Neural cell (in vitro differentiated cells): ENCODE measurements around a stretch of chr5.

GRCh38 chr5:142542965-142543464 is 142.9 kb downstream of the FGF1 start:
- RAMPAGE, long total RNA = no peak

GRCh38 chr5:142611089-142611288 is 74.9 kb downstream of the FGF1 start:
- RAMPAGE, long total RNA = no peak

DNA sequence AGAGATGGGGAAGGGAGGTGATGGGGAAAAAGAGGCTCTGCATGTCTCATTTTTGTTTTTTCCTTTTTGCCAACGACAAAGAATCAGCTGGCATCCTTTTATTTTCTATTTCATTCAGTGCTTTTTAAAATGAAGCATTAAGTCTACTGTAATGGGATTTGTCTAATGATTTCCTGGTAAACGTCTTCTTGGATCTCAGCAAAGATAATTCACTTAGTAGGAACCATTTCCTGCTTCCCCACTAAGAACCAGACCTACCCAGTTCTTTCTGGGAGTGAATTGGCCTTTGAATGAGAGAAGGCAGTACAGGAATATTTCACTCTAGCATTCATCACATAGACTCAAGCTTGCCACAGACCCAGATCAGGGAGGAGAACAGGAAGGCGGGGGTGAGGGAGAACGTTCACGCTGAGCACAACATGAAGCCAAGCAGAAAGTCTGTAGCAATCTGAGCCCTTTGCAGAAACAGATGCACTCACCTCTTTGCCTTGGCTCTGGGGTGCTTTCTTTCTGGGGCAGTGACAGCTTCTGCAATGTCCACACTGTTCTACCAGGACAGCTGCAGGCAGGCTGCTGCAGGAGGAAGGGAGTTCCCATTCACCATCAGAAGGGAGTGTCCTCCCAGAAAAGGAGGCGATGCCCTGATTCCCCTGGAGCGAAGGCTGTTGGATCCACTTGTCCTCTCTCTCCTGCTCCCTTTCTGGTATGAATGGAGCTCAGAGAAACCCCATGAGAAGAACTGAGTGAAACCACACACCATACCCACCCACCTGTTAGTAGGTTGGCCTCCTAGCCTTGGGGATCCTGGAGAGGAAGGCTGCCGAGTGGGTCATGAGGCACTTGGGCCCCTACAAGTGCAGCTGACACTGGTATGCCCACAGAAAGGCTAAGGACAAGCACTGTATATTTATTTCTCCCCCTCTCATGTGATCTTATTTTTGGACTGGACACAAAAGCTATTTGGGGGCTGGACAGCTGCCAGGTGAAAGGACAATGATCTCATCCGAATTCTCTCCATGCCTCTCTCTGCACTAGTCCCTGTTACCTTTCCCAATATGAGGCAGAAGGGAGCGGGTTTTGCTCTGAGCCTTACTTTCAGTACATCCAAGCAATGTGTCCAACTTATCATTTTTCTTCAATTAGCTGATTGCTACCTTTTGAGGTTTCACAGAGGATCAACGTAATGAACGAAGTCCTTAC is 11.7 kb upstream of the FGF1 start:
- RAMPAGE, long total RNA = no peak

DNA sequence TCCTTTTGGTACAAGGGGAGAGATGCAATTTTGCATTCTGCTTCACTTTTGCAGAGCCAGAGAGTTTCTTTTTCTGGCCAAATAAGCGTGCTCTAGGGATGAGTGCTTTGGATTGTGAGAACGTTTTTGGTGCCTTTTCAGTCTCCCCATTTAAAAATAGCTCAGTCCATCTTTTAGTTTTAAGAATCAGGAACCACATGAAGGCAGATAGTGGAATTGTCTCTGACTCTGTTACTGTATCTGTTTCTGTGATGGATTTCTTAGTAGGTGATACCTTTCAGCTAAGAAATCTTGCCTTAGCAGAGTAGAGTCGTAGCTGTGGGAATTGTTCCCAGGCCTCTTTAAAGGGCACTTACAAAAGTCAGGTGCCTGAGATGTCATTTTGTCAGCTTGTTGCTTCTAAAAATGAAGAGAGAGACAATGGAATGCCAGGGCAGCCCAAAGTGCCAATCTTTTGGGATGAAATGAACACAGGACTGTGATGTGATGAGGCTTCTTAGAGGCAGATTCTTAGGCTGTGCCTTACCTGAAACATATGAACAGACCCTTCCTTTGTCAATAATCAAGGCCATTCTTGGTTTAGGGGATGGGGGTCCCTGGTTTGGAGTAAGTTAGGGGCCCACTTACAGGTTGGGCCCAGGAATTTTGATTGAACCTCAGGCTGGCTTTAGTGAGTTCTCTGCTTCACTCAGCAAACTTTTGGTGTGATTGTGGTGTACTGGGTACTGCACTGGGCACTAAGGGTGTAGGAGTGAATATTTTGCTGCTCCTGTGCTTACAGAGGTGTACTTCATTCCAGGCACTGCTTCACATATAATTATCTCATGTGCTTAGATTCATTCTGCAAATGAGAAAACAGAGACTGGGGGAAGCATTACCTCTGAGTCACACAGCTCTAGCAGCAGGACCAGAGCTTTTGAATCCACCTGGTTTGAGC is 1.9 kb downstream of the ARHGAP26 start:
- RAMPAGE, long total RNA = no peak

- RAMPAGE, long total RNA = no peak
Measured at GRCh38 chr5:142783268-142784328, 13.4 kb downstream of the ARHGAP26 start.

- RAMPAGE, long total RNA = no peak
Measured at GRCh38 chr5:142798105-142799106, 28.2 kb downstream of the ARHGAP26 start.

- RAMPAGE, long total RNA = no peak
Measured at GRCh38 chr5:142803380-142804306, 33.5 kb downstream of the ARHGAP26 start.

DNA sequence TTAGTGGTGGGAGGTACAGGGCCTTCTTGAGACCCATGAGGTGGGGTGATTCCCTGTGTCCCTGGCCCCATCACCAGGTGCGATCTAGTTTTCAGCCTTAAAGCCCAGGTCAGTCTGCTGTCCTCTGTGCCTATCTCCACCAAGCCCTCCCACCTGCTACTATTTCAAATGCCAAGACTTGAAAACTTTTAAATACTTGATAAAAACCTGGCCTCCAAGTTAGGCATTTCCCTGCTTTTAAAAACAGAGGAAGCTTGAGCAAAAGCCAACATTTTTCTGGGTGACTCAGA is 56.4 kb downstream of the ARHGAP26 start:
- RAMPAGE, long total RNA = no peak

DNA sequence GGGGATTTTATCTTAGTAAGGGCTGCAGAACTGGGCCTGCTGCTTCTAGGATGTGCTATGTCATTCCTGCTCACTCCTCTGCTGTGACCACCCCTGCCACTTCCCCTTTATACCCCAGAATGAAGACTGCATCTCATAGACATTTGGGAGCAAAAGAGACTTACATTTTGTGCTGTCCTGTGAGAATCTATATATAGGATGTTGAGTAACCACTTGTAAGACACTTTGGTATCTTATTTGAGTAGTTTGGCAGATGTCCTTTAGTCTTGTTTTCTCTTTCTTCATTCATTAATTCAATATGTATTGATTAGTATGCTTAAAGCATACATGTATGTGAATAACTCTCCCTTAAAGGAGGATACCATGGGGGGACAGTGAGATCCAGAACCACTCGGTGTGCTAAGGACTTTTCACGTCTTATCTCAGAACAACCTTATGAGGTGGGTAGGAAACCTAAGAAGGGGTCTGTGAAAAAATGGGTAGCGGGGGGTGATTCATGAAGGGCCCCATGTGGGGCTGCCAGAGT is 76.4 kb downstream of the ARHGAP26 start:
- RAMPAGE, long total RNA = no peak

DNA sequence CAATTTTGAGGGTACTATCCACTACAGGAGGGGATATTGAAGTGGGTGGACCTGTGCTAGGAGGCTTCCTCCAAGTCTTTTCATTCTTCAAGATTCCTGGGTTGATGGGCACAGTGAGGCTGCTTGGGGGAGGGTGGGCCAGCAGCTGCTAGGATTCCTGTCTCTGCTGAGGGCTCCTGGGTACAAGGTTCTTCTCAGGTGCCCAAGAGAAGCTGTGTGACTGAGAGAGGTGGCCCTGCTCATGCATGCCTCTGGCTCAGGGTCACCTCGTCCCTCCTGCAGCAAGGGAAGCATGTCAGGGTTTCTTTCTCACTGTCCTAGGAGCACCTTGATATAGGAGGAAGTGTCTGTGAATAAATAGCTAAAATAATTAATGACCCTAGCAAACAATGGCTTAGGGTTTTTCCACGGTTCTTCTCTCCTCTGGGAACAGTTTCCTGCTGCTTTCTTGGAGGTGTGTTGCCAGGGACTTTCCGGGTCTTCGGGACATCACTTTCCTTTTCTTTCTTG is 87.1 kb downstream of the ARHGAP26 start:
- RAMPAGE, long total RNA = no peak

DNA sequence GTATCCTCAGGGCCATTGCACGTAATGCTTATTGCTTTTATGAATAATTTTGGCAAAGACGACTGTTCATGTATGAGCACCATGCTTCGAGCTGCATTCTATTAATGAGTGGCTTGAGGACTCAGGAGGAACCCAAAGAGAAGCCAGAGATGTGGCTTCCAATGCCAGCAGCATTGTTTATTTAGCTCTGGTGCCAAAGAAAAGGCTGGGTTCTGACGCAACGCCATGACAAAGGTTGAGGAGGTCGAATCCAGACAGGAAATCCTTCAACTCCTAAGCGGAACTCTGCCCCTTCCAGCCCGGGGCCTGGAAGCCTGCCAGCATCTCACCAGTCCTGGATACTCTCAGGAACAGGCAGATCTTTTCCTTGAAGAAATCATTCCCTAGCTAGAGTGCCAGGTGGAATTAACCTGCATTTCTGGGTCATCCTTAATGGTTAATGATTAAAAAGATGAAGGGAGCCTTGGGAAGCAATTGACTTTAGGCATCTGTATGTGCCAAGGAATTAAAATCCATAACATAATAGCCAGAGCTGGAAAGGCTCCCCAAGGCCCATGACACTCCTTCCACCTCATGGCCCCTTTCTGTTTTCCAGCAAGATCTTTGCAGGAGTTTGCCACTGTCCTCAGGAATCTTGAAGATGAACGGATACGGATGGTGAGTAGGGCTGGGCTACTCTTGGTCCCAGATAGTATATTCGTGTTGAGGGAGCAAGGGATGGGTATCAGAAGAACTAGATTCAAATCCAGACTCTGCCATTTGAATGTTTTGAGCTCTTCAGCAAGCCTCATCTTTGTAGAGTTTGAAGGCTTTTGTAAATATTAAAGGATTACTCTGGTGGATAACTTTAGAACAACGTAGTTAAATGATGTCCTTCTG is 104.6 kb downstream of the ARHGAP26 start:
- RAMPAGE, long total RNA = no peak

- RAMPAGE, long total RNA = no peak
Measured at GRCh38 chr5:142958499-142959134, 188.4 kb downstream of the ARHGAP26 start.

GRCh38 chr5:143025390-143025860 is 255.2 kb downstream of the ARHGAP26 start:
- RAMPAGE, long total RNA = no peak

- RAMPAGE, long total RNA = no peak
Measured at GRCh38 chr5:143030618-143031474, 260.7 kb downstream of the ARHGAP26 start.

DNA sequence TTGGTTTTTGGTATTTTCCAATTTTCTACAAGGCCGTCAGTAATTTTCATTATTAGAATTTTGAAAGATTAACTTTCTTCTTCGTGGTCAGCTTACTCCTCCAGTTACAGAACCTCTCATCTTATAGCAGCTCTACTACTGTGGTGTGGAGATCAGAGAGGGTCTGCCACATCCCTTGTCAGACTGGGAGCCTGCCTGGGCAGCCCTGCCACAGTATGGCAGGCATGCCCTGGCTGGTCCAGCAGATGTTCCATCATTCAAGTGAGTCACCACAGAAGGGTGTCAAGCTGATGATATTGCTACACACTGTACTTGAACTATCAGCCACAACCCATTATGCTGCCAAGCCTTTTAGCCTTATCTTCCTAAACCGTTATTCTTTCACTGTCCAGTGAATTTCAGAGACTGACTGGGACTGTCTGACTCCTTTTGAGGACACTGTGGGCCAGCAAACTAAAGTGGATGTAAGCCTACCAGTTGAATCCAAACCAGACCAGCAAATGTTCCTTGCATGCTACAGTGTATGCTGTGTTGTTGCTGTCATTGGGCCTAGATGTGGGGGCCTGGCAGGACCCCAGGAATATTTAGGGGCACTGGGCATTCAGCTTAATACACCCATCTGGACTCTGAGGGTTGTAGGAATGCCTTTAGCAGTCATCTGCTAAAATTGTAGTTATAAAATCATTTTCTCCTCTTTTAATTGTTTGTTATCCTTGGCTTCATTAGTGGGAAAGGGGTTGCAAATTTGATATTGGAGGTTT is 202.6 kb downstream of the NR3C1 start:
- RAMPAGE, long total RNA = no peak

DNA sequence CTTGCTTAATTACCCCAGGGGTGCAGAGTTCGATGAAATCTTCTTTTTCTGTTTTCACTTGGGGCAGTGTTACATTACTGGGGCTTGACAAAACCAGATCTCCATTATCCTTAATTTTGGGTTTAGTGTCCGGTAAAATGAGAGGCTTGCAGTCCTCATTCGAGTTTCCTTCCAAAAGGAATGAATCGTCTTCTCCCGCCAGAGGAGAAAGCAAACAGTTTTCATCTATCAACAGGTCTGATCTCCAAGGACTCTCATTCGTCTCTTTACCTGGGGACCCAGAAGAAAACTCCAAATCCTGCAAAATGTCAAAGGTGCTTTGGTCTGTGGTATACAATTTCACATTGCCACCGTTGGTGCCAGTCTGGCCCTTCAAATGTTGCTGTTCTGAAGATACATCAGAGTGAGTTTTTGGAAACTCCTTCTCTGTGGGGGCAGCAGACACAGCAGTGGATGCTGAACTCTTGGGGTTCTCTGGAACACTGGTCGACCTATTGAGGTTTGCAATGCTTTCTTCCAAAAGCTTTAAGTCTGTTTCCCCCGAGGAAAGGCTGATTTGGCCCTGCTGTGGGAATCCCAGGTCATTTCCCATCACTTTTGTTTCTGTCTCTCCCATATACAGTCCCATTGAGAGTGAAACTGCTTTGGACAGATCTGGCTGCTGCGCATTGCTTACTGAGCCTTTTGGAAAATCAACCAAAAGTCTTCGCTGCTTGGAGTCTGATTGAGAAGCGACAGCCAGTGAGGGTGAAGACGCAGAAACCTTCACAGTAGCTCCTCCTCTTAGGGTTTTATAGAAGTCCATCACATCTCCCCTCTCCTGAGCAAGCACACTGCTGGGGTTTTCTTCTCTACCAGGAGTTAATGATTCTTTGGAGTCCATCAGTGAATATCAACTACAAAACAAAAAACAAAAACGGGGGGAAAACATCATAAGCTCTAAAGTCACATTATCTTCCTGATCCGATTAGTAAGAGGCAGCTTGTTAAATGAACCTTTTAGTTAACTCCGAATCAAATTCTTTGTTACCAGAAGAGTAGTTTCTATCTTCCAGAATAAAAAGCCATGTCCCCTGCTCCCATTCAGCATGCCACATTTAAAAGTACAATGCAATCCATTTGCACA is 3.2 kb downstream of the NR3C1 start:
- RAMPAGE, long total RNA = no peak

- RAMPAGE, long total RNA = no peak
Measured at GRCh38 chr5:143635044-143635626, 176.8 kb upstream of the HMHB1 start.

GRCh38 chr5:143659756-143660115 is 152.2 kb upstream of the HMHB1 start:
- RAMPAGE, long total RNA = no peak

GRCh38 chr5:145510263-145511130 is 324.6 kb downstream of the PRELID2 start:
- RAMPAGE, long total RNA = no peak

DNA sequence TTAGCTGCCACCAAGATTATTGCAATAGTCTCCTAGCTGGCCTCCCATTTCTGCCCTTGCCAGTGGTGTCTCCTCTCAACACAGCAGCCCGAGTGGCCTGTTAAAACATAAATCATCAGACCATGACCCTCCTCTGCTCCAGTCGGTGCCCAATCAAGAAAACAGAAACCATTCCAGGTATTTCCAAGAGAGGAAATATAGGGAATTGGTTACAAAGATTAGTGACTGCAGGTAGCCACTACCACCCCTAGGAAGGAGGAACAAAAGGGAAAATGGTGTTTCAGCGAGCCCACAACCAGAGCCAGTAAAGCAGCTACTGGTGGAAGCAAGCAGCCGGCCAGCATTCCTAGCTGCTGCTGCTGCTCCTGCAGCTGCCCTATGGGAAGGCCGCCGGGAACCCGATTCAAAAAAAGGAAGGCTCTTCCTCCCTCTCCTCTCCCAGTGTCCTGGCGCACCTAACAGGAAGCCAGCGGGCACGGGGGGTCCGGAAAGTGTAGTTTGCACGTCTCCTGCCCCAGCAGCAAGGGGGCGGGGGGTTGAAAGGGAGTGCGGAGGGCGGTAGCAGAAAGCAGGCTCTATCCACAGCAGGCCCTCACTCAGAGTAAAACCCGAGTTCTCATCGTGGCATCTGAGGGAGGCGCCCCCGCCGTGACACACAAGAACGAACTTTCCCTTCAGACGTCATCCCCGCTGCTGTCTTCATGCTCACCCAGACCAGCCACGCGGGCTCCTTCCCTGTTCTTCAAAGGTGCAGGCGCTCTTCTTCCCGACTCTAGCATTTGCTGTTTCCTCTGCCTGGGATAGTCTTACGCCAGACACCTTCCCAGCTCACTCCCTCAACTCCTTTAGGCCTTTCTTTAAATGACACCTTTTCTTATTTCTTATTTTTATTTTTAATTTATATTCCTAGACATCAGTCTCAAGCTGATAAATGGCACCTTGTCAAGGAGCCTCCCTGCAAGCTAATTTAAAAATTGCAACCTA is 16.5 kb downstream of the GRXCR2 start:
- RAMPAGE, long total RNA = no peak